Vermiform appendix (tissue), 1 donor: ENCODE measurements around the gene ZNF30.

DNA sequence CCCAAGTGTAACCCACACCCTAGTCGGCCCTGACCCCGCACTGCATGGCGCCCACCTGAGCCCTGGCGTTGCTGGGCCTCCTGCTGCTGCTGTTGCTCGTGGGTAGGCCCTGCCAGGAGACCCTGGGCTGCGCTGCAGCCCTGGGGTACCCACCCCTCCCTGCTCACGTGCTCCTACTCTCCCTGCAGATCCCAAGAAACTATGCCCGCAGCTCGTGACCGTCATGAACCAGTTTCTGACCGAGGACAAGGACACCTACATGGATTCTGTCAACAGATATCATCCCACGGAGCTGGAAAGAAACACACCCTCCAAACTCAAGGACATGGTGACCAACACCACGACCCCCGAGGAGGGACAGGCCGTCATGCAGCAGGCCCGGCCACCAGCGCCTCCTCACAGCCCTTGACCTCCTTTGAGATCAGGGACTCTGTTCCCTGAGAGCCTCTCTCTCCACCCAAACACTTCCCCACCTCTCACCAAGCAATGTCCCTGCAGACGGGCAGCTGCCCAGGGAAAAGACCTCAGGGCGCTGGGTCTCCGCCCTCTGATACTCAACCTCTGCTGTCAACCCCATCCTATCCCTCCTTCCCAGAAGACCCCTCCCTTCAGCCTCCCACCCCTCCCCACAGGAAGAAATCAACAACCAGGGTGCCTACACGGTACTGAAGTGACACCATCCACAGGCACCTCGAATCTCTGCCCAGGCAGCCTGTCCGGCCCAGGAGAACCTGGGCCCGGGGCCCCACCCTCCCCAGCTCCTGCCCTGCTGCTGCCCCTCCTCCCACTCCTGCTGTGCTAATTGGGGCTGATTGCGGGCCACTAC, 10.1 kb downstream of the SCGB2B2 start:
- PRO-cap, result no peak

DNA sequence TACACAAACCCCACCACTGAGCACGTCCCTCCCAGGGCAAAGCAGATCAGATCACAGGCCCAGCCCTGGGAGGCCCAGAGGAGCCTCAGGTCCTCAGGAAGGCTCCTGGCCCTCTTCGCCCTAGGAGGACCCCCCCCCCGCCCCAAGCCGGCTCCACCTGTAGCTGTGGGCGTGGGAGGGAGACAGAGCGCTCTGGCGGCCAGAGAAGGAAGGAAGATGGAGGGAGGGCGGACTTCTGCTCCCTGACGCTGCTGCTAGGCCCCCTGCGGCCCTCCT, 1.3 kb upstream of the ZNF181 start:
- PRO-cap, result no peak

GRCh38 chr19:34837381-34837696, 64.3 kb upstream of the ZNF599 start:
- PRO-cap, result no peak

DNA sequence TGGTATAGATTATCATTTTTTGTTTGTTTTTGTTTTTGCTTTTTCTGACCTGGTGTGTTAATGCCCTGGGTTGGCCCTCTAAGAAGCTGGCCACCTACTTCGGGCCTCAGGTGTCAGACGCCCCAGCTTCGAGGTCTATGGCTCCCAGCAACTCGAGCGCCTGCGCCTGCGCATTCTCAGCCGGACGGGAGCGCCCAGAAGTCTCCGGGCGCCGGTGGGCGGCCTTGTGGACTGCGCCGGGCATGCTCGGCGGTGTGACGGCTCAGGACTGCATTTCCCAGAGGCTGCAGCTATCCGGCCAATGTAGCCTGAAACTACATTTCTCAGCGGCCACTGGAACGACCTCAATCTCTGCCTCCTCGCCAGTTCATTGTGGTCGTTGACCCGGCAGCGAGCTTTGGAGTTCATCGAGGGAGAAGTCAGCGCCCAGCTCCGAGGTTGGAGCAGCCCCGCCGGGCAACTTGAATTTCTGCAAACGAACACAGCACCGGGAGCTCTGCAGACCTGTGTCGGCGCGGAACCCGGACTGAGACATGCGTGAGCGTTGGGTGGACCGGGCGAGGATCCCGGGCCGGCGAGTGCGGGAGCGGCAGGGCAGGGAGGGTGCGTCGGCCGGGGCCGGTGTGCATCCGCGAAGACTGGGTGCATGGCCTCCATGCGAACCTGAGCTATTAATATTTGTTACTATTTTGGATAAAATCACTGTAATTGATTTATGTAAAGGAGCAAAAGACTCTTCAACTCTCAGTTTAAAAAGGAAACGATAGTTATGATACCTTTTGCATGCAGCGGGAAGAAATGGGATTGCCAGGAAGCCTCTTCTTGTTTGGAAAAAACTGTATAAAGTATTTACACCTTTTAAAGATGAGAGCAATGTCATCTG, at the start of gene ZNF30:
Gene ZNF30, plus strand, starts transcription at position 224 of the 883 bp plus-strand sequence.
- PRO-cap, result bidirectional peak, plus-strand start at position 370 of the sequence, minus-strand start at position 154 of the sequence; unidirectional peak, minus-strand start at position 535 of the sequence

DNA sequence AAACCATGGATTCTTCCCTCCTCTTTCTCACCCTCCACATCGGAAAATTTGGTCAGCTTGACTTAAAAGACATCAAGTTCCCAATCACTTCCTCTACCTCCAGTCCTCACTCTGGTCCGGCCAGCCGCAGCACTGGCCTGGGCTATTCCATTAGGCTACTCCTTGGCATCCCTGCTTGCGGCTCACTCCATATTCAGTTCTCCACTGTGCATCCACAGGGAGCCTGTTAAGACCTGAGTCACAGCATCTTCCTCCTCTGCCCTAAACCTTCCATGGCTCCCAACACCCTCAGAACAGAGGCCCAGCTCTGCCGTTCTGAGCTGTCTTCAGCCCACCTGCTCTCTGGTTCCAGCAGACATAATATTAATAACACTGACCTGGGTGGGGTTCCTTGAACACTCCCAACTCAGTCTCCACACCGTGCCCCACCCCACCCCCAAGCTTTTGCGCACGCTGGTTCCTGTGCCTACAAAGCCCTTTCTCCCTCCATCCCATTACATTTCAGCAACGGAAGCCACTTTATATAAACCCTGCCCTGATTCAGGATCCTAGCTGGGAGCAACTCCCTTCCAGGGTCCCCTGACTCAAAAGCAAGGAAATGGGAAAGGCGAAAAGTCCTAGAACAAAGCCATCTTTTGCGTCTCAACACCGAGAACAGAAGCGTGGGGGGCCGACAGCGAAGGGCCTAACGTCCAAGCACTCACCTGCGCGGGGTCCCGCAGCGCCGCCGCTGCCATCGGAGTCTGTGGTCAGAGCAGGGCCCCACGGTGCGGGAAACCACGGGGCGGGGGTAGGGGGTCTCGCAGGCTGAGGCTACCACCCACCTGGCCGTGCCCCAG, 884 bp downstream of the ZNF792 start:
- PRO-cap, result no peak

DNA sequence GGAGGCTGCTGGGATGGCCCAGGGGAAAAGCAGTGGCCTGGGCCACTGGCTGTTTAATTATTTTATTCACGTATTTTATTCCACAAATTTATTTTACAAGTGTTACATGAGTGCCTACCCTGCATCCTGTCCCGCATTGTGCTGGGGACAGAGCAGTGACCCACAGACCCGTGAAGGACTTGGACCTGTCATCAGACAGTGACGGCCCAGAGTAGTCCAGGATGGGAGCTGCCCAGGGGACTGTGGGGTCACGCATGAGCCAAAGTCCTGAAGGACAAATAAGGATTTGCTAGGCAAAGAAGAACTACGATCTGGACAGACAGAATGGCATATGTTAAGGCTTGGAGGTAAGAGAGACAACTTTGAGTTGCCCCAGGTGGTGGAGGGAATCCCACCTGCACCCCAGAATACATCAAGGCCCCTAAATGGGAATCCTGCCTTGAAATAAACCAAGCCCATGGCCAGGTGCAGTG, 5.5 kb downstream of the GRAMD1A start:
- PRO-cap, result no peak

GRCh38 chr19:35008697-35009315, 8.7 kb downstream of the GRAMD1A start:
- PRO-cap, result no peak

GRCh38 chr19:35033452-35034168, 3.3 kb downstream of the SCN1B start:
- PRO-cap, result no peak

DNA sequence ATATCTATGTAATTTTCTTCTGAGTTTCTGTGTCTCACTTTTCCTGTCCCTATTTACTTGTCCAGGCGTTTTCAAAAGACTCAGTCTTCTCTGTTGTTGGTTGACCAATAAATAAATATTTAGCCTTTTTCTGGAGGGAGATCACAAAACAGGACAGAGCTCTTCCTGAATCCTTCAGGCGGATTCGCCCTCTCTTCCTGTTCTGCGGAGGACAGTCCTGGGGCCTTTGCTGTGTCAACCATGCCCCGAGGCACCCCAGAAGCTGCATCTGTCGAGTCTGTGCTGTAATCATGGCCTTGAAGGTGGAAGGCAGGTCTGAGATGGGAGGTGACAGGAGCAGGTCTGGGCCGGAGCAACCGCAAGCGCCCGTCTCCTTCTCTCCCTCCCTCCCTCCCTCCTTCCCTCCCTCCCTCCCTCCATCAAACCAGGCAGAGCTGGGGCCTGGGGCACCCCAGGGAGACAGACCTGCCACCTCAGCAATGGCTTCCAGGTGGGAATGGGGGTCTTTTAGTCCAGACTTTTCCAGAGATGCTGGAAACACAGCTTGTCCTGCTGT, 4.7 kb upstream of the FXYD3 start:
- PRO-cap, result no peak

GRCh38 chr19:35114593-35115380, 836 bp upstream of the FXYD3 start:
- PRO-cap, result no peak

GRCh38 chr19:35130585-35131147, 4.2 kb downstream of the LGI4 start:
- PRO-cap, result no peak

DNA sequence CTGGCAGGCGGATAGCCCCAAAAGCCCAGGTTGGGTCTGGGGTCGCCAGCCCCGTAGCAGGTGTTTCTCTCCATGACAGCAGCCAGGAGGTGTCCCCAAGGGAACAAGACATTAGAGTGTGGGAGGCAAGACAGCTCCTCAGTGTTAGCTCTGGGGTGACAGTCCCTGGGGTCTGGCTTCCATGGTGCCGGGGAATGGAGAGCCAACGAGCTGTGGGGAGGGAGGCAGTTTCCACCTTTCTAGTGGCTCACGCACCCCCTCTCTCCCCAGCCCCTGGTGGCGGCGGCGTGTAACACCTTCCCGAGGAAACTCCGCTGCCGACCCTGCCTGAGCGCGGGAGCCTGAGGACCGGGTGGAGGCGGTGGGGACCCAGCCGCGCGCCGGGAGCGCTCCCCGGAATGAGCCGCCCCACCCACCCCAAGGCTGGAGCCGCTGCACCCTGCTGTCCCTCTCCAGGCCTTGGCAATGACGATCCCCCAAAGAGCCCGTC, 866 bp upstream of the FXYD5 start:
- PRO-cap, result unidirectional peak, plus-strand start at position 307 of the sequence

DNA sequence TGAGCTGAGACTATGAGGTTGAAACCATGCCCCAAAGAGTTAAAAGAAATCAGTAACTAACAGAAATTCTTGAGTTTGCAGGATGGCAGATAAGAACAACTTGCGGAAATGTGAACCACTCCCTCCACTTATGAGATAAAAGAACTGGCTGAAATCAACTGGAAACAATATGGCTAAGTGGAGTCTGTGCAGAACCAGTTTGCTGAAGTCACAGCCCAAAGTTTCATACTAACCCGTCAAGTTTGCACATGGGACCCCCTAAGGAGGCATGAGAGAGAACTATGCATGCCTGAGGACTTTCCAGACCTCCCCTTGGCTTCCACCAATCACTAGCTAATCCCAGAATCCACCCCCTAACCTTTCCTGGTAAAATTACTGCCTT, 8.0 kb downstream of the FAM187B start:
- PRO-cap, result no peak

GRCh38 chr19:35250114-35250765, 1.4 kb downstream of the LSR start:
- PRO-cap, result no peak

GRCh38 chr19:35257198-35257697, 8.4 kb downstream of the LSR start:
- PRO-cap, result no peak

- PRO-cap, result no peak
Observed at GRCh38 chr19:35259813-35260284, 8.9 kb upstream of the USF2 start.

DNA sequence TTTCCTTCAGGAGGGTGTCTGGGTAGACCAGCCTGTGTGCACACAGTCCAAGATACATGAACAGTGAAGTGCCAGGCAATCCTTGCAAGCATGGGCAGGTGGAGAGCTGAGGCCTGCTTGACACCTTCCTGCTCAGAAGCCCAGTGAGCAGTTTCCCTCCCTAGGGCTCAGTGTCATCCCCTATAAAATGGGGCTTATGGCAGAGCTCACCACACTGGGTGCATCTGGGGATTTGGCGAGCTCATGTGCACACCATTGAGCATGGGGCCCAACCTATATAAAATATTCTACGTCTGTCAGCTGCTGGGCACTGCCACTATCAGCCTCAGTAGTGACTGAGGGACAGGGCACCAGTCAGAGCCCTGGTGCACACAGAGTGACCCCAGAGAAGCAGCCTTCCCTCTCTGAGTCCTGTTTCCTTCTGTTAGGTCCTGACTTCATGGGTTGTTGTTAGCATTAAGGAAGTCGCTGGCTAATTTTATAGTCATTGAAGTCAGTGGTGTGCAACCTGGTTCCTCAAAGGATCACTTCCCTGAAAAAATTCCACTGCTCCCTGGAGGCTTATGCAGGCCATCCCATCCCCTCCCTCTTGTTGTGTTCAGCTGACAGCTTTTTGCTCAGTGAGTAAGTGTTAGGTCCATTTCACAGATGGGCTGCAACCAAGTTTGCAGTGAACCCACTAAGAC, 4.1 kb upstream of the USF2 start:
- PRO-cap, result no peak

- PRO-cap, result no peak
Observed at GRCh38 chr19:35266638-35266942, 2.2 kb upstream of the USF2 start.

DNA sequence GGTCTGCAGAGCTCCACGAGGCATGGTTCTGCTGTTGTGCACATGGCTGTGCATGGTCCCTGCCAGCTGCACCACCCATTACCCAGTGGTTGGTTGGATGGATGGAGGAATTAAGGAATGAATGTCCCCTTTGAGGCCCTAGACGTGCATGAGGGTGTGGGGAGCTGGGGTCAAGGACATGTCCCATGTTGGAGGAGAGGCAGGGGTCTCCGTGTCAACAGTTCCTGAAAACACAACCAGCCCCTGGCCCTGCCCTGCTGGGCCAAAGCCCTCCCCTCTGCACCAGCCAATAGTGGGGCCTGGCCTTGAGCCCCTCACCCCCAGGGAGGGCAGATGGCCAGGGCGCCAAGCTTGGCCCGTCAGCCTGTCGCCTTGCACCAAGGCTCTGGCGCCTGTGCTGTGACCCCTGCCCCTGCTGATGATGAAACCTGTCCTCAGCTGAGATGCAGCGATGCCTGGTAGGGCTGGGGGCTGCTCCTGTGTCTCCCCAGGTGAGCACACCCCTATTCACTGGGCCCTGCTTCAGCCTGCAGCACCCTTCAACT, 2.4 kb upstream of the HAMP start:
- PRO-cap, result no peak

DNA sequence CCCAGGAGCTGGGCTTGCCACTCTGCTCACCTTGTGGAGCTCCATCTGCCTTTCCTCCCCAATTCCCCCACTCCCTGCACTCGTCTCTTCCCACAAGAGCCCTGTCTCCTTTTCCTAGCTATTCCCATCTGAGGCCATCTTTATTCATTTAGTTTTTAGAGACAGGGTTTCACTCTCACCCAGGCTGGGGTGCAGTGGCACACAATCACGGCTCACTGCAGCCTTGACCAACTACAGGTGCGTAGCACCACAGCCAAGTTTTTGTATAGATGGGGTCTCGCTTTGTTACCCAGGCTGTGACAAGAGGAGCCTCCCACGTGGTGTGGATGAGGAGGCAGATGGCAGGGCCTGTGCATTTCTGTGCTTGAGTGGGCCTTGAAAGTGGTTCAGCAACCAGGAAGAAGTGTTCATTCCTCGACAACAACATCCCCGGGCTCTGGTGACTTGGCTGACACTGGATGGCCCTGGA, 1.9 kb upstream of the HAMP start:
- PRO-cap, result no peak